Iris pigment epithelial cell (primary cell): ENCODE measurements around a stretch of chr4.

GRCh38 chr4:146579895-146580280, 58.1 kb upstream of the SLC10A7 start:
- RRBS: no CpG with 5 or more reads among the region's 1 CpG

DNA sequence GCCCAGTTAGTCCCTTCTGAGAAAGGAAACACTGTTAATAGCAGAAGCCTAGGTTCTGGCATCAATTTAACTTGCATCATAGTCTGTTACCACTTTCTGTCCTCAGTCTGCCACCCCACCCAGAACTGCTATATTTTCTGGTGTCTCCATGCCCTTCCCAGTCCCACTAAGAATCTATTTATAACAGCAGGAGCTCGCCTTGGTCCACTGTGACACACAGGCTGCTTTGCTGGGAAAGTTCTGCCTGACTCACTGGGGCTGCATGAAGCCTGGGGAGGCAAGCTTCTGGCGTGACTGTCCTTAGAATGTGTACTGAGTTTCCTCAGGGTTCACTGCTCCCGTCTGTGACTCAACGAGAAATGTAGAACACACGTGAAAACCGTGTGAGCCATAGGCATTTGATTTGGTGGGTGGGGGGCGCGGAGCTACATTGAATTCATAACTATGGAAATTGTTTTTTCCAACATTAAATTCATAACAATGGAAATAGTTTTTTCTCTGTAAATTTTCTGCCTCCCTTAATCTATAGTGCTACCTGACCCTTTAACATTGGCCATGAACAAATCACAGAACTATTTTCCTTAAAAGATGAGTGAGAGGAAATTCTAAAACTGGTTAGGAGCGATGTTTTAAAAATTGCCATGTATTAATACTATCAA, 158.0 kb upstream of the TTC29 start:
- RRBS: no CpG with 5 or more reads among the region's 9 CpGs

GRCh38 chr4:147683064-147683560, 851 bp downstream of the PRMT9 start:
- RRBS: no CpG with 5 or more reads among the region's 11 CpGs

DNA sequence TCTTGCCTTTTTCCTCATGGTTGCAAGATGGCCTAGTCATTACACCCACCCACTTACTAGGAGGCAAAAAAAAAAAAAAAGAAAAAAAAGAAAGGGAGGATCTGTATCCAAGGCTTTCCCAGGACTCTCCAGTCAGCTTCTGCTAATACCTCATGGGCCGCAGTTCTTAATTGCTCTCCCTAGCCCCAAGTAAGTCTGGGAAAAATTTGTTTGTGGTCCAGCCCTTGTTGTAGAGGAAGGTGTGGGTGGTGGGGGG, 24.1 kb downstream of the ARHGAP10 start:
- RRBS: no CpG with 5 or more reads among the region's 1 CpG

DNA sequence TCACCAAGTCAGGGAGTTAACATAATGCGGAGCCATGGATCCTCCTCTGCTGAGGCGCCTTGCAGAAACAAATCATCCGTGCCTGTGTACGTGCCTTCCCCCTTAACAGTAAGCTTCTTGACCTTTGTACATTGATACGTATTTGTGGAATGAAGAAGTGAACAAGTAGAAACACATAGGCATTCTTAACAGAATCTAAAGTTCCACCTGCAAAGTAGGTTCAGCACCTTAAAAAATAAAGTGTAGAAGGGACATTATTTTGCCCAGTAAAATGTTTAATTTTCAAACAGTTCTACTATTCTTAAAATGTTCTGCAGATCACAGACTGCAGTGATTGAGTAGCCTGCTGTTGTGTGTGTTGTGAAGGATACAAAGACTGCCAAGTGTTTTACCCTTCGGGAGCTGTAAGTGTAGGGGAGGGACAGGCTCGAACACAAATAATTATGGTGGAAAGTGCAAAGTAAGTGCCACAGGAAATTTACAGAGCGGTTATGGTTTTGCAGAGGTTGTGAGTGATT, 61.9 kb downstream of the ARHGAP10 start:
- RRBS: no CpG with 5 or more reads among the region's 8 CpGs

DNA sequence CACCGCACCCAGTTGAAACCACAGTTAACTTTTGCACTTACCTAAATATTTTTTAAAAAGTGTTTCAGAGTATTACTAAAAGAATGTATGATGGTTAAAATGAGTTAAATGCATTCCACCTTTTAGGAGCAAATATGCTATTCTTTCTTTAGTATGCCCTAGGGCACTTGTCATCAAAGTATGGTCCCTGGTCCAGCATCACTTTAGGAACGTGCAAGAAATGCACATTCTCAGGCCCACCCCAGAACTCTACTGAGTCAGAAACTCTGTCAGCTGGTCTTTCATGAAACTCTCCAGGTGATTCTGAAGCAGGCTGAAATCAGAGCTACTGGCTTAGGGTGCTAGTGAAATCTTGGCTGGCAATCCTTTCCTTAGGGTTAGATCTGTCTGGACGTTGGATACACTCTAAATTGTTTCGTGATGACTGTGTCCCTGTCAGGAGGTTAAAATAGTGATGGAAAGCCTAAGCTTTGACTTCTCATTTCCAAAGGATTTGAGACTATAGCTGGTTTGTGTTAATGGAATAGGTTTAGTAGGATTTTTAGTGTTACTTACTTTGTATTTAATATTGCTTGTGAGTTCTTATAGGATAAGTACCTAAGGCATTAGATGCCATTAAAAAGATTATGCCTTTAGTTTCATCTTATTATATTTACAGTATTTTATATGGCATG, 99.1 kb downstream of the ARHGAP10 start:
- RRBS: no CpG with 5 or more reads among the region's 4 CpGs

DNA sequence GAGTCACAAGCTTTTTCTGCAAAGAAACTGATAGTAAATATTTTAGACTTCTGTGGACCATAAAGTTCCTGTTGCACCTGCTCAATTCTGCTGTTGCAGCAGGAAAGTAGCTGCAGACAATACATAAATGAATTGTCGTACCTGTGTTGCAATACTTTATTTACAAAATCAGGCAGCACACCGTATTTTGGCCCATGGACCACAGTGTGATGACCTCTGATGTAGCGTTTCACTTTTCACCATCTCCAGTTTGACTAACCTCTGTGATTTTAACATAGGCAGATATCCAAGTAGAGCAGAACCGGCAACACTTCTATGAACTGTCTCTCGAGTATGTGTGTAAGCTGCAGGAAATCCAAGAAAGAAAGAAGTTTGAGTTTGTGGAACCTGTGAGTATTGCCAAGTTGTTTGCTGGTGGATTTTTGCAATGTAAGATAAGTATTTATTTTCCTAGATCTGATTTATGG, 132.7 kb downstream of the ARHGAP10 start:
- RRBS: no CpG with 5 or more reads among the region's 5 CpGs

DNA sequence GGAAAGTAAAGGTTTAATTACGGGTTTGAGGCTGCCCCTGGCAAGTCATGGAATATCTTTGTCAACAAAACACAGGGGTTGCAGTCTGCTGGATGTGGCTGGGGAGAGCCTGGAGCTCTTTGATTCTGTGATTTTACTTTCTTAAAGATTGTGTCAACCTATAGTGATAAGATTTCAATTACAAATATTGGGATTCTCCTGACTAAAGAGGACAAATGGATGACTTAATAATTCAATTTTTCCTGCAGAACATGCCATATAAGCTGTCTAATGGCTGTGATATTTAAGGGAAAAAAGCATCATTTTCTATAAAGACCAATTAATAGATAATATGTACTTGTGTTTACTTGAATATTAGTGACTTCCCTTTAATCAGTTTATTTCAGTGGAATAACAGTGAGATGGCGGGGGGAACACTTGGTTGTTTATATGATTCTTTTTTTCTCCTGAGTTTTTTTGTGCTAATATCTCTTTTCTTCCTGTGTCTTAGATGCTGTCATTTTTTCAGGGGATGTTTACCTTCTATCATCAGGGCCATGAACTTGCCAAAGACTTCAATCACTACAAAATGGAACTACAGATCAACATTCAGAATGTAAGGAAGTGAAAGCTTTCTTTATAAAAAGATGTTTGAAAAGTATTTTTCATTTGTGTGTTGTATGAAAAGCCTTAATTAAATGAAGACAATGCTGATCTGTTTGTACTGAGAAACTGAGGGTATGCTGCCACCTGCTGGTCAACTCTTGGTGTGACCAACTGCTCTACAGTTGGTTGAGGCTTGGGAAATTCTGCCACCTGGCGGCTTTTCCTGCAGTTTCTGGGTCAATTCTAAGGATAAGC, 134.6 kb downstream of the ARHGAP10 start:
- RRBS: no CpG with 5 or more reads among the region's 3 CpGs

DNA sequence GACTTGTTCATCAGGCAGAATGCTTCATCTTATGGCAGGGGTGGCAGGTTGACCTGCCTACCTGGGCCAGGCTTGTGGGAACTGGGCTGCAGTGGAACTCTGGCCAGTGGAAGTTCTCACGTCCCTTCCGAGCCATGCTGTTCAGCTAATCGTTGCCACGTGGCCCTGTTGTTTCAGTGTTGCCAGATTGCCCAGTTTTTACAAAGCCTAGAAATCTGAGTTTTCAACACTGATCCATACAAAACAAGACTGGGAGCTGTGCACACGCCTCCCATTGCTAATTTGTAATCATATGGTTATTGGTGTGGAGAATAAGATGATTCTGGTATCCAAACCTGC, 291.9 kb downstream of the ARHGAP10 start:
- RRBS: no CpG with 5 or more reads among the region's 5 CpGs

- RRBS: no CpG with 5 or more reads among the region's 8 CpGs
Observed at GRCh38 chr4:148044211-148044863, 312.4 kb downstream of the ARHGAP10 start.

GRCh38 chr4:148273414-148274032, 168.7 kb downstream of the NR3C2 start:
- RRBS: no CpG with 5 or more reads among the region's 5 CpGs

- RRBS: no CpG with 5 or more reads among the region's 4 CpGs
Observed at GRCh38 chr4:148420646-148421551, 21.3 kb downstream of the NR3C2 start.

DNA sequence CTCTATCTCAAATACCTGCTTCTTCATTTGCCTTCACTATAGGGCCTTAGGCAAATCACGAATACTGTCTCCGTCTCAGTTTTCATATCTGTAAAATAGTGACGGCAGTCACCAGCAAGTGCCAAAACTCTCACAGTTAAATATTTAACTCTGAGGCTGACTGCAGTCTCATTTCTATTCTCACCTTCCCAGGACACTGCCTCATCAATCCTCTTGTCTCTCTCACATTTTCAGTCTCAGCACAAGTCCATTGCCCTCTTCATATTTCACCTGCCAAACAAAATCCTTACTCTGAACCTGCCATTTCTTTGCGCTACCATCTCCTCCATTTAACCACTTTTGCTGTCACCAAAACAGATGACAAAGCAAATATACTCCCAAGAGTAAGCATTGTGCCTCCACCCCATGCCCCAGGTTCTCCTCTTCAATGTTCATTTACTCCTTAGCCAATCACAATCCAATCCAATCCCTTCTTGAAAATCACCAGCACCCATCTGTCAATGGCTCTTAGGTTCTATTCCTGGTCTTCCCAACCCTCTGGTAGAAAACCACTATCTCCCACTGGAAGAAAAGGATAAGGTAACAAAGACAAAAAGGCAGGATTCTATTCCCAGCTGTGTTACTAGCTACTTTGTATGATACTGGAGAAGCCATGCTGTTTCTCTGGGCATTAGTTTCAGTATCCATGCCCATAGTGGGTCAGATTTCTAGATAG, 16.3 kb downstream of the NR3C2 start:
- RRBS: no CpG with 5 or more reads among the region's 4 CpGs

GRCh38 chr4:149997952-149998492, 80.2 kb upstream of the DCLK2 start:
- RRBS: no CpG with 5 or more reads among the region's 2 CpGs

GRCh38 chr4:150761309-150762179, 179.6 kb downstream of the MAB21L2 start:
- RRBS: no CpG with 5 or more reads among the region's 4 CpGs

DNA sequence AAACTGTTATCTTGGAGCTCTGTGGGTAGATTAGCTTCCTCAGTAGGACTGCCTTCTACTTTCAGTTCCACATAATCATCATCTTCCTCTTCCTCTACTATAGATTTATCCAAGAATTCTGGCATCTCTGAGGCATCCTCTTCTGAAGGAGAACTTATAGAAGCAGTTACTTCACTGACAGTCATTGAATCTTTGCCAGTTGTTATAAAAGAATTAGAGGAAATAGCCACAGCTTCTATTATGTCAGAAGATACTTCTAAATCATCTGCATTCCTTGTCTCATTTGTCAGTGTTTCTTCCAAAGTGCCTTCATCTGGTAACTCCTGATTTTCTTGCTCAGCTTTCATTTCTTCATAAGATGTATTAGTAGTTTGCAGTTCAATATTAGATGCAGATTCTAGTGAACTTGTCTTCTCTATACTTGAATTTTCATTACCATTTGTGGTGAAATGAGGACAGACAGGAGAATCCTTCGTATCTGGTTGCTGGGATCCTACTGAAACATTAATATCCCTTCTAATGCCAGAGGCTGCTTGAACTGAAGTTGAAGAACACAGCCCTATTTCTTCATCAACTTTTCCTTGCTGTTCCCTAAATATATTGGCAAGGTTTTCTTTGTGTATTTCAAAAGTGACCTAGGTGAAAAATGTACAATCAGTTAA, 162.6 kb downstream of the LRBA start:
- RRBS: no CpG with 5 or more reads among the region's 1 CpG

- RRBS: no CpG with 5 or more reads among the region's 8 CpGs
Observed at GRCh38 chr4:151012833-151013384, 2.2 kb downstream of the LRBA start.

DNA sequence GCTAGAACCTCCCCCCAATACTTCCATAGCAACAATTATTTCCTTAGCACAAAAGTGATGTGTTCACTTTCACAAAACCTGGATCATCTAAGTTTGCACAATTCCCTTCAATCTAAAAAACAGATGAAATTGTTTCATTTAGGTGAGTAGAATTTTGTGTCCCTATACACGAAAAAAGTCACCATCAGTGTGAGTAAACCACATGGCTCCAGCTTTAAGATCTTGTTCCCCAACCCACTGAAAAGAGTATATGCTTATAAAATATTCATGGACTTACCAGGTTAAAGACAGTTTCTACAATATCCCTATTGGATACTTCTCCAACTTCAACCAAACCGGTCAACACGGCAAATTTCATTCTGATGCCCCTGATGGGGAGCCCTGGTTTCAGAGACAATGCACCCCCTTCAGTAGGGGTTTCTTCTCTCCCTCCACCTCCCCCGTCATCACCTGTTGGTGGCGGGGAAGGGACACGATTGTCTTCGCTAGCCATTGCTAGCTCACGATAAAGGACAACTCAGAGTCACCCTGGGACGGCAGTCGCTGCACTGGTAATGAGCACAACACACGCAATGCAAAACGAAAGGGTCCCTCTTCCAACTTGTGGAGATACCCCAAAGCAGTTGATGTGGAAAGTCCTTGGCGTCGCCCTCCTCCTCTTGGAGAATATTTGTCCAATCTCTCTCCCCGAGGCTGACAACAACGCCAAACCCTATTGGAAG, 773 bp downstream of the LRBA start:
- RRBS: no CpG with 5 or more reads among the region's 16 CpGs

DNA sequence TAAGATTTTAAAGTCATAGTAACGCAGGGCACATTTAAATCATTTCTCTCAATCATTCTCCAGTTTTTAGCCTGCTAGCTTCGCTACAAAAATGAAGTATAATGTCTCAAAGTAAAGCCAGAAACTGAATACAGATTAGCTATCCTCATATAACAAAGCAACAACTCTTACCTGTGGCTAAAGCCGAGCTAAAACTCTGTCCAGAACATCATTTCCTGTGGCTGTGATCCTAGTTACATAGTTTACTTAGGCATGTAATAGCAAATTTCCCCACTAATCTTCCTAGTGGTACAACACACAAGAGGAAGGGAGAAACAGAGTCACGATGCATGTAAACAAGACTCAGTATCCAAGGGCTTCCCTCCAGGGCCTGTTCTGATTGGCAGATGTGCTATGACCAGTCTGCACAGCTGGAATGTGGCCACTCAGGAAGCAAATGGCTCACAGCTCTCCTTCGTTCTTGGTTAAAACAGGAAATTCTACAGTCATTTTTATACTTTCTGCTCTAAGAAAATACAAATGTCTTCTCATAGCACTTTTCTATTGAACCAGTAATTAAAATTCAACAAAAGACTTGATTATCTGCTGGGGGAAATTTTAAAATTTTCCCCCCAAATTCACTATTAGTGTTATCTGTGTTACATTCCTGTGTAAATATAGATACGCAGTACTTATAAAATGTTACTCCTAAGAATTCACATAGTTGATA, 49.2 kb upstream of the PRSS48 start:
- RRBS: no CpG with 5 or more reads among the region's 6 CpGs

GRCh38 chr4:151293756-151294430, 16.9 kb downstream of the PRSS48 start:
- RRBS: no CpG with 5 or more reads among the region's 3 CpGs